Measurements from ENCODE around the gene NAA25.

DNA sequence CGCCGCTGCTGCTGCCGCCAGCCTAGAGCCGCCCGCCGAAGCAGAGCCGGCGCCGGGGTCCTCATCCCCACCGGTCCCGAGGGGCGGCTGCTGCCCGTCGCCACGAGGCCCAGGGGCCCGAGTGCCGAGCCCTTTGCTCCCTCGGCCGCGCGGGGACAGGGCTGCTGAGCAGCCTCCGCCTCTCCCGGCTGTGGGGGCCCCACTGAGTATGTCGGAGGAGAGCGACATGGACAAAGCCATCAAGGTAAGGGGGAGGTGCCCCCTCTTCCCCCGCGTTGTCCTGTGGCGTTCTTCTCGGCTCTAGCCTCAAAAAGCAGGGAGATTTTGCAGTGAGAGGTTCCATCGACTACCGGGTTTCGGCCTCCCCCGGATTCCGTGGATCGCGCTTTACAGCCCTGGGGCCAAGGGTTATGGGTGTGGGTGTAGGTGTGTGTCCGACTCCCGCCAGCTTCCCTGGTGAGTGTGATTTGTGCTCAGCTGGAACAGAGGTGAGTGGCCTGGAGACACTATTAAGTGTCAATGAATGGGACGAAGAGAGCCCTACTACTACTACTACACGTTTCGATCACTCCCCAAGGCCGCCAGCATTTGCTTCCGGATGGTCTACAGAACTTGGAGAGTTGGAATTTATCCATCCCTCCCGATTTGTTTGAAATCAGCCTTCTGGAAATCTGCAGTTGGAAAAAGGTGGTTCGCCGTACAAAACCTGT lies 653 bp downstream of the MAPKAPK5 start:
- PRO-cap = no peak

DNA sequence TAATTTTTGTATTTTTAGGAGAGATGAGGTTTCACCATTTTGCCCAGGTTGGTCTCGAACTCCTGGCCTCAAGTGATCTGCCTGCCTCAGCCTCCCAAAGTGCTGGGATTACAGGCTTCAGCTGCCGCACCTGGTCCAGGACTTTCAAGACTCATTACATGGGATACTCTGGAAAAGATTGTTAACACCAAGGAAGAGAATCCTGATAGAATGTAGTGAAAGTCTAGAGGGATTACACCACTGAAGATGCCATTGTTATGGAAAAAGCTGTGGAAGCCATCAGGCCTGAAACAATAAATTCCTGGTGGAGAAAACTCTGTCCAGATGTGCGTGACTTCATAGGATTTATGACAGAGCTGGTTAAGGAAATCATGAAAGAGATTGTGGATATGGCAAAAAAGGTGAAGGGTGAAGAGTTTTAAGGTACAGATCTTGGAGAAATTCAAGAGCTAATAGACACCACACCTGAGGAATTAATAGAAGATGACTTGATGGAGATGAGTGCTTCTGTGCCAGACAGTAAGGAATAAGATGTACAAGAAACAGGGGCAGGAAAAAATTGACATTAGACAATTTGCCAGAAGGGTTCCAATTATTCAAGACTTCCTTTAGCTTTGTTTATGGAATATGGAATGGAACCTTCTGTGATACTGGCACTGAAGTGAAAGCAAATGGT lies 9.6 kb downstream of the MAPKAPK5 start:
- PRO-cap = no peak

DNA sequence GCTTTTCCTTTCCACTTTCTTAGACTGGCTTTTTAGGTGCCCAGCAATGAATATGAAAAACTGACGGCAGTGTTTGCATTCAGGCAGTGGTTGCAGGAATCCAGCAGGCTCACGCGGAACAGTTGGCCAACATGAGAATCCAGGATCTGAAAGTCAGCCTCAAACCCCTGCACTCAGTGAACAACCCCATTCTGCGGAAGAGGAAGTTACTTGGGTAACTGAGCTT lies 46.3 kb downstream of the MAPKAPK5 start:
- PRO-cap = no peak

DNA sequence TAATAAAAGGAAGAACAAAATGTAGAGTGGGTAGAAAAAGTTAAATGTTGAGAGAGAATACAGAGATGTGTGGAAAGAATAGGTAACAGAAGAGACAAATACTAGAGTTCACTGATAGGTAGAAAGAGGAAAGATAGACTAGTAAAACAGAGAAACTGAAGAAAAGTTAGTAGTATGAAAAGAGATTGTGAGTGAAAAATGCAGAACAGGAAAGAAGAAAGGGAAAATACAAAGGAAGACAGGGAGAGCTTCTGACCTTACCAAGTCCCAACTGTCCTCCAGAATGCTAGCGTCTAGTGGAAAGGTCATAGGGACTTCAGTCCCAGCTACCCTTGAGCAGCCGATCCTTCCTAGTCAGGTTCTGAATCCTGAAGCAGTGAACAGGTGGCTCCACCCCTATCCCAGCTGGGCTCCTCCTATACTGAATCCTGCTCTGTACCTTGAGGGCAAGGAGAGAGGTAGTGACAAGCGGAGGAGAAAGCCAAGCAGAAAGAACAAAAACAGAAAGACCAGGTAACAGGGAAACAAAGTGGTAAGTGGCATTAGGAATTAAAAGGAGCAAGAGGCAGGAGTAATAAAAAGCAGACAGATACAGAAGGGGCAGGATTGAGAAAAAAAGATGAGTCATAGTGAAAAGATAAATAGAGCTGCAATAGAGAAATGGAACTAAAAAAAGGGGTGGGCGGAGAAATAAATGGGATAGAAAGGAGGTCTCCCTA lies 7.1 kb downstream of the TMEM116 start:
- PRO-cap = no peak

- PRO-cap = bidirectional peak, plus-strand start at chr12:112108862, minus-strand start at chr12:112108722
Measured at GRCh38 chr12:112108295-112109288, at the start of gene NAA25. TSS of gene NAA25 (minus strand) at chr12:112108783.

- PRO-cap = unidirectional peak, minus-strand start at chr12:112117147
Measured at GRCh38 chr12:112116944-112117412, 8.4 kb upstream of the TRAFD1 start.

DNA sequence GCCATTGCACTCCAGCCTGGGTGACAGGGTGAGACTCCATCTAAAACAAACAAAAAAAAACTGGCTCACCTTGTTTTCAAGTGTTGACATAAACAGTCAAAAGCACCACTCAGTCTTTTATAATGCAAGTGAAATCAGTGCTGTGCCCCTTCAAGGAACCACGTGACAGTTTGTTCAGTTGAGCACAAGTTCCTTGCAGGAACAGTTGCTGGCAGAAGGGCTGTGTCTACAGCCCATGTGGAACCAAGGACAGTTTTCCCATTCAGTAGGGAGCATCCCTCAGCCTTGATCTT lies 11.8 kb downstream of the TRAFD1 start:
- PRO-cap = no peak

- PRO-cap = no peak
Measured at GRCh38 chr12:112158793-112159092, 33.4 kb downstream of the TRAFD1 start.

DNA sequence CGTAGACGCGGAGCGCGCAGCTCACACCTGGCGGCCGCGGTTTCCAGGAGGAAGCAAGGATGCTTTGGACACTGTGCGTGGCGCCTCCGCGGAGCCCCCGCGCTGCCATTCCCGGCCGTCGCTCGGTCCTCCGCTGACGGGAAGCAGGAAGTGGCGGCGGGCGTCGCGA lies 162 bp upstream of the PTPN11 start:
- PRO-cap = bidirectional peak, plus-strand start outside the sequence, minus-strand start at position 135 of the sequence

GRCh38 chr12:112672866-112673201 lies 118.7 kb upstream of the RPH3A start:
- PRO-cap = no peak

DNA sequence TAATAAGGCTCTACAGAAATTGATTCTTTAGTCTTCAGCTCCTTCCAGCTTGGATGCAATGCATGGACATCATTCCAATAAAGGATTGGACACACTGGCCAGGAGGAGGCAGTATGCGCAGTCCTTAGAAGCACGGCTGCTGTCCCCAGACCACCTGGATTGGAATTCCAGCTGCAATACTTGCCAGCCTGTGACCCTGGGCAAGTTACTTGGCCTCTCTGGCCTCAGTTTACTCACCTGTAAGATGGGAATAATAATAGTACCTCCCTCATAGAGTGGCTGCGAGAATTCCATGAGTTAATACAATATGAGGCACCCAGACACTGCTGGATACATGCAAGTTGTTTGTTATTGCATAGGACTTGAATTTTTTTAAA lies 12.1 kb downstream of the RPH3A start:
- PRO-cap = no peak

DNA sequence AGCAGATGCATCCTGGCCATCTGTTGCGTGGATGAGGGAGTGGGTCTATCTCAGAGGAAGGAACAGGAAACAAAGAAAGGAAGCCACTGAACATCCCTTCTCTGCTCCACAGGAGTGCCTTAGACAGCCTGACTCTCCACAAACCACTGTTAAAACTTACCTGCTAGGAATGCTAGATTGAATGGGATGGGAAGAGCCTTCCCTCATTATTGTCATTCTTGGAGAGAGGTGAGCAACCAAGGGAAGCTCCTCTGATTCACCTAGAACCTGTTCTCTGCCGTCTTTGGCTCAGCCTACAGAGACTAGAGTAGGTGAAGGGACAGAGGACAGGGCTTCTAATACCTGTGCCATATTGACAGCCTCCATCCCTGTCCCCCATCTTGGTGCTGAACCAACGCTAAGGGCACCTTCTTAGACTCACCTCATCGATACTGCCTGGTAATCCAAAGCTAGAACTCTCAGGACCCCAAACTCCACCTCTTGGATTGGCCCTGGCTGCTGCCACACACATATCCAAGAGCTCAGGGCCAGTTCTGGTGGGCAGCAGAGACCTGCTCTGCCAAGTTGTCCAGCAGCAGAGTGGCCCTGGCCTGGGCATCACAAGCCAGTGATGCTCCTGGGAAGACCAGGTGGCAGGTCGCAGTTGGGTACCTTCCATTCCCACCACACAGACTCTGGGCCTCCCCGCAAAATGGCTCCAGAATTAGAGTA lies 6.7 kb upstream of the OAS2 start:
- PRO-cap = no peak

GRCh38 chr12:112972207-112972838 lies 6.0 kb upstream of the OAS2 start:
- PRO-cap = no peak

GRCh38 chr12:113057167-113058158 lies 933 bp downstream of the DTX1 start:
- PRO-cap = no peak

DNA sequence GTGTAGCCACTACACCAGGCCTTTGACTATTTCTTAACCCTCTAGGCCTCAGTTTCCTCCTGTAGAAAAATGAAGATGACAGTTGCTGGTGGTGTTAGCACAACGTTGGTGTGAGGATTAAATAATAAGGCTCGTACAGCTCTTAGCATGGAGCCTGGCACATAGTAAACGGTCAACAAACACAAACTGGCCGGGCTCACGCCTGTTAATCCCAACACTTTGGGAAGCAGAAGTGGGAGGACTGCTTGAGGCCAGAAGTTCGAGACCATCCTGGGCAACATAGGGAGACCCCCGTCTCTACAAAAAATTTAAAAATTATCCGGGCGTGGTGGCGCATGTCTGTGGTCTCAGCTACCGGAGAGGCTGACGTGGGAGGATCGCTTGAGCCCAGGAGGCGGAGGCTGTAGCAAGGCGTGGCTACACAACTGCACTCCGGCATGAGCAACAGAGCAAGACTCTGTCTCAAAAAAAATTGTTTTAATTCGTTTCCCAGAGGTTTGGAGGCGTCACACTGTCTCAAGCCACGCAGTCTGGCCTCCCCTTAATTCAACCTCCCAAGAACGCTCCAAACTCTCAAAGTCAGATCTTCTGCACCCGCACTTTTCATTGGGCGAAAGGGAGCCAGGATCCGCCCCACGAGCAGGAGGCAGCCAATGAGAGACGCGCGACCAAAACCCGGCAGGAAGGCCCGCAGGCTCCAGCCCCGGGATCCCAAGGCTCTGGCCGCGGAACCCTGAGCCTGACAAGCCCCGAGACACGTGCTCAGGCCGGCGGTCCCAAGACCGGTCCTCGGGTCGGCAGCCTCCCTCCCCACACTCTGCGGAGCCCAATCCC lies 699 bp downstream of the DDX54 start:
- PRO-cap = bidirectional peak, plus-strand start at position 671 of the sequence, minus-strand start at position 551 of the sequence

DNA sequence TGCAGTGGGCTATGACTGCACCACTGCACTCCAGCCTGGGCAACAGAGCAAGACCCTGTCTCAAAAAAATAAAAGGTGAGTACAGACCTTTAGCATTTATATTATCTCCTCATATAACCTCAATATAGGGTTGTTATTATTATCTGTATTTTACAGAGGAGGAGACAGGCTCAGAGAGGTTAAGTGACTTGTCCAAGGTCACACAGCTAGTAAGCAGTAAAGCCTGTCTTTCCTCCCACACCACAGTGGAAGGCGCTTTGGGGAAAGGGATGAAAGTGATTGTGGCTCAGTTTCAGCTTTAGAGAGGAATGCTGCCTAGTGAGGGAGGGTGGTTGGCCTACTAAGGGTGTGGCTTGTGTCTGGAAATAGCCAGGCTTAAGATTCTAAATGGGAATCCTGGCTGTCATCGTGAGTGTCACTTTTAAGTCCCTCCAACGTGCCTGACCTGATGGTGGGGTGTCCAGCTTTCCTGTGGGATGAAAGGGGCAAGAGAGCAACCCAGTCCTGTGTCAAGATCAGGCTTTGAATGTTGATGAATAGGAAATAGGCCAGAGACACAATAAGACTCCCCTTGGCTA lies 7.4 kb downstream of the TPCN1 start:
- PRO-cap = no peak

GRCh38 chr12:113236470-113237248 lies 15.4 kb downstream of the TPCN1 start:
- PRO-cap = no peak

DNA sequence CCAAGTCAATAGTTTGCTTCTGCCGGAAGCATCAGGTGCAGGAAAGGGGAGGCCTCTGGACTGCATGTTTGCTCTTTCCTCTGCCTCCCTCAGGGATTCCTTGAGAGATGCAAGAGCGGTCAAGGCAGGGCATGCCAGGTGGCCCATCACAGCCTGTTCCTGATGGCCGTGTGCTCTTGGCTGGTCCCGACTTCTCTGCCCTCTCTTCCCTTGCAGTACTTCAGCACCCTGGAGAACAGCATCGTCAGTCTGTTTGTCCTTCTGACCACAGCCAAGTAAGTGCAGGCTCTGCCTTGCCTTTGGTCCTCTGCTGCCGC lies 51.7 kb downstream of the TPCN1 start:
- PRO-cap = no peak

GRCh38 chr12:113277876-113278446 lies 56.7 kb downstream of the TPCN1 start:
- PRO-cap = no peak

- PRO-cap = no peak
Measured at GRCh38 chr12:113289910-113290401, 45.0 kb downstream of the SLC8B1 start.